Skeletal muscle satellite cell (primary cell): ENCODE data around the genes OR2K2 and ZNF483.

DNA sequence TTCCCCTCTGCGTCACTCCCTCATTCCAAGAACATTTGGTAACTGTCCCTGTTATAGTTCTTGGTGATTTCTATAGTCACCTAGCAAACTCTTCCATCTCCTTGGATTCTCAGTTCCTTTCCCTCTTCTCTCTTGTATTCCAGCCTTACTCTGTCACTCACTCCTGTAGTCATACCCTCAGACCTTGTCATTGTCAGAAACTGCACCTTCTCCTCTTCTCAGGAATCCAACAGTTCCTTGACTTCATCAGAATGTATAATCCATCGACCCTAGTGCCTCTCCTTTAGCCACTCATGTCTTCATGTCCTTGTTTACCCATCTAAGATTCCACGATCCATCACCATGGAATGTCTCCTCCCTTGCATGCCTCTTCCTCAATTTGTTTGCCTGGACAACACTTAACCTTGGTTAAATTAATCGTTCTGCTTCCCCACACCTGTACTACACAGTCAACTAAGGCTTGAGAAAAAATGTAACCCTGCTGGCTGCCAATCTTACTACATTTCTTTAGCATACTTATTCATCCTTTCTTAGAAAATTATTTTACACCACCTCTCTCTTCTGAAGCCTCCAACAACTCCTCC lies 102.5 kb downstream of the SVEP1 start:
- CAGE, long polyA plus RNA: no peak

DNA sequence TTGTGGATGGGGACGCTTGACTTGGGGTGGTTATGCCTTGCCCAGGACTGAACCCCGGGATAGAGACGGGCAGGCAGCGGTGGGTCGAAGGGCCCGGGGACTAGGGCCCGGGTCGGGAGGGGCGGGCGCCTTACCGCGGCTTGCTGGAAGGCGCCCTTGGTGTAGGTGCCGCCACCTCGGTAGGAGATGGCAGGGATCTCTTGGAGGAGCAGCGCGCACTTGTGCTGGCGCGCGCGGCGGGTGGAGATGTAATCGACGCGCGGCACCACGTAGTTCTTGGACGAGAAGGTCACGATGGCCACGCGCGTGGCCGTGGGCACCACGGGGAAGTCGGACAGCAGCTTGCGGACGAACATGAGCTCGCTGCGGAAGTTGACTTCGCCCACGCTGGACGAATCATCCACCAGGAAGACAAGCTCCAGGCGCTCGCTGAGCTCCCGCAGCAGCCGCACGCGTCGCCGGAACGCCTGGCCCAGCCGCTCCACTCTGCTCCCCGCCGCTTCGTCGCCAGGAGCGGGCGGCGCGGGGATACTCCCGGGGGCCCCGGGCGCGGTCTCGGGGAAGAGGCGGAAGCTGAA lies 573 bp downstream of the SVEP1 start:
- CAGE, long polyA plus RNA: start-site peak on the plus strand centred at position 309 of the sequence, 35 bp wide, 11 and 21 reads in 2 replicates; start-site peak on the plus strand centred at position 394 of the sequence, 27 bp wide, 48 and 18 reads in 2 replicates

DNA sequence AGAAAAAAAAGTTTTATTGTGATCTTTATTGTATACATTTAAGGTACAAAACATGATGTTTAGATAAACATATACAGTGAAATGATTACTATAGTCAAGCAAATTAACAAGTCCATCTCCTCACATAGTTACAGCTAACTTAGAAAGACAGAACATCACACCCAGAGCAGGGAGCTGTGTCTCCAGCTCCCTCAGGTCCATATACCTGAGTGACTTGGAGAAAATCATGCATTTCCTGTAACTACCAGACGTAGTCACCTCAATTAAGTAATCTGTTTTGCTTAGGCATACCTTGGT lies 75.9 kb downstream of the MUSK start:
- CAGE, long polyA plus RNA: no peak

DNA sequence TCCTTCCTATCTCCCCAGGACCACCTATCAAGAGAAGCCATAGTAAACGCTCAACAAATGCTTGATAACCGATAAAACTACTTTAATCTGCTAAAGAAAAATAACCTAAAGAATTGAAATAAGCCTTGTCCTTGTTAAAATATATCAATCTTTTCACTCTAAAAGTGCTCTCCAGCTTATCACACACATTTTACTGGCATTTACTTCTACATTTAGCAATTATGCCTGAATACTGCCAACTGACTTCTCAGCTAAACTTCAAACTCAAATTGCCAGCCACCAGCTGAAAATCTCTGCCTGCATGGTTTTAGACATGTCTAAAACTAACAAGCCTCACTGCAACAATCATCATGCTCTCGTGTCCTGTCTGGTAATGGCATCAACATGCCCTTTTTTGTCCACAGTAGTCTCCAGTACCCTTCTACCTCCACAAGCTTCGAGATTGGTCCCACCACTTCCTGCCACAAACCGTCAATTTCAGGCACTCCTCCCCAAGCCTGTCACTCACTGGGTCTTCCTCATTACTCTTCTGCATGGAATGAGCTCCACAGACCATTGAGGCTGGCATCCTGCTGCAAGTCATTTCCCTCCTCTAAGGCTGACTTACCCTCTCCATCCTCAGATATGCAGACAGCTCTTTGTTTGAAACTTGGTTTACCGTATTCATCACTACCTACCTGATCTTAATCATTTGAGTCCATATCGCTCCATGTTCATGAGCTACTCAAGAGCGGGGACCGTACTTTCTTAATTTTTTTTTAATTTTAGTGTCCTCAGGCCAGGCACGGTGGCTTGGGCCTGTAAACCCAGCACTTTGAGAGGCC lies 9.1 kb downstream of the LPAR1 start:
- CAGE, long polyA plus RNA: no peak

GRCh38 chr9:111039523-111039819 lies 1.2 kb upstream of the LPAR1 start:
- CAGE, long polyA plus RNA: no peak

DNA sequence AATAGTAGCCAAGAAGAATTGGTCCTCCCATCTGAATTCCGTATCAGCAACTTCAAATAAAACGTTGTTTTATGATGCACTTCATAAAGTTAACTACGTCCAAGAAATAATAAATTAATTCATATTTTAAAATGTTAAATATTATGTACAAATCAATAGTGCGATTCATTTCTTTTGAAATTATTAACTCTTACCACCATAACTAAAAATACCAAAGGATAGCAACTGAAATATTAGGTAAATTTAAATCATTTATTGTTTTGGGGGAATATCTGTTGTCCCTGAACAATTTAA lies at the start of gene OR2K2:
TSS of gene OR2K2 (minus strand) at position 93 of the 294 bp plus-strand sequence.
- CAGE, long polyA plus RNA: no peak

DNA sequence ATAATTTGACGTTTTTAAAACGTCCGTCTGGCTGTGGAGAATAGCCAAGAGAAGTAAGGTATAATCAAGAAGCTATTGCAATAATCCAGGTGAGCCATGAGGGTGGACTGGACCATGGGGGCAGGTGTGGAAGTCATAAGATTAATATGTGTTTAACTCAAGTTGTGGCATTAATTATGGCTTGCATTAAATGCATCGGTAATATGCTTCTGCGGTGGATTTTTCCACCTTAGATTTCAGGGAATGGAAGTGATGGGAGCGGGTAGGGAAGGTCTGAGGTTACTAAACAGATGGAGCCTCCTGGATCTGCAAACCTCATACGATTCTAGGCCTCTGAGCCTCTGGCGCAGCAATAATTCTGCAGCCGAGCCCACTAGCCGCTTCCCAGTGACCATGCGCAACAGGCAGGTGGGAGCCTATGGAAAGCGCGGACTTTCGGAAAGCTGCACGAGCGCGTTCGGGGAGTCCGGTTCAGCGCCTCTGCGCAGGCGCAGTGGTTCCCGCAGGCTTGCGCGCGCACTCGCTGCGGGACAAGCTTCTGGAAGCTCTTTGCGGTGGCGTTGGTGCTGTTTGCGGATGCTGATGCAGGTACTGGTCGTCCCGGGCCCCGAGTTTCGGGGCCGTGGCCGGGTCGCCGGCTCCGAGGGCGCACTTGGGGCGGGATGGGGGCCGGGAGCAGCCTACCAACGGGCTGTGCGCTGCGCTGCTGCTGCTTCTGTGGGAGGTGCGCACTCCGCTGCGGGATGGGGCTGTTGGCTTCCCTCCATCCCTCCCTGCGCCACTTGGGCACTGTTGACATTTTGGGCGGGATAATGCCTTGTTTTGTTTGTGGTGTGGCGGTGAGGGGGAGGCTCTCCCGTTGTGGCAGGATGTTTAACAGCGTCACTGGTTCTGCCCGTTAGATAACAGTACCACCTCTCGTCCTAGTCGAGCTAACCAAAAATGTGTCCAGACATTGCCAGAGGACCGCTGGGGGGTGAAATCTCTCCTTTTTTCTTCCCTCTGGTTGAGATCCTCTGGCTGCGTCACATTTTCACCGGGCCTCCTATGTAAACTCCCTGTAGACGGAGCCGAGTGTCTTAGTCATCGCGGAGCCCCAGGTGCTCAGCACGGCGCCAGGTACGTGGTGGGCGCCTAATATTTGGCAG lies at the start of gene ZNF483:
TSS of gene ZNF483 (plus strand) at position 505 of the 1,148 bp plus-strand sequence.
- CAGE, long polyA plus RNA: no peak

- CAGE, long polyA plus RNA: no peak
These were observed 794 bp upstream of the DNAJC25 start for GRCh38 chr9:111630335-111630744.

- CAGE, long polyA plus RNA: no peak
These were observed 2.2 kb downstream of the DNAJC25 start for GRCh38 chr9:111633179-111633979.

DNA sequence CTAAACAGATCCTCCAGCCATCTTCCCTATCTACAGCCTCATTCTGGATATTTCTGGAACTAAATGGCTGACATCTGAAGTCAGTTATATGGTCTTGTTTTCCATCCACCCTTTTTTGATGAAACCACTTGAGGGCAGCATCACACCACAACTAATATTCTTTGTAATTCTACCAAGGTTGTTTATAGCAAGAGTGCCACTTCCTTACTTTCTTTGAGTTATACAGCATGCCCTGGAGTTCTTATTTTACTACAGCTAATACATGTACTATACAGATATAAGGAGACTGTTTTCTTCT lies 34.7 kb downstream of the SHOC1 start:
- CAGE, long polyA plus RNA: no peak

GRCh38 chr9:111857437-111857987 lies 39.1 kb upstream of the UGCG start:
- CAGE, long polyA plus RNA: no peak

DNA sequence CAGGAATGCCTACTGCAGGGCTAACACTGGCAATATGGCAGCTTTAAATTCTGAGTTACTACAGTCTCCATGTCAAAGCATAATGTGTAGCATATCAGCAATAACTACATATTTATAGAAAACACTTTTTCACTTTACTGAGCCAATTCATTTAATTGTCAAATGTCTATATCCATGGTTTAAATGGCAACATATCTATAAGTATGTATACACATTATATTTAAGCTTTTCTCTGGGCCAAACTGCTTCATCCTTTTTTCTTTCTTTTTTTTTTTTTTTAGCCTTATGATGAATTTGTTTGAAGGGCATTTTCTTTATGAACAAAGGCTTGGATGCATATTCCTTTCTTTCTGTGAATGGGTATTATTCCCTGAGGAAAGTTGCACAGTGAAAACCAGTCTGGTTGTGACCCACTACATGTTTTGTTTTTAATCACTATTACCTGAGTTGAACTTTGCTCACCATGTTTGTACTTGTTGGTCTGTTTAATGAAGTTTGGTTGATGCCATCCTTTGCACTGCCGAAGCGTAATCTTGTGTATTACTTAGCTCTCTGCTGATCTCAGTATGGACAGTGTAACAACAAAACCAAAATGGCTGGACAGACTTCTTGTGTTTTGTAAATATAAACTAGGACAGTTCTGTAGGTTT lies 38.0 kb downstream of the UGCG start:
- CAGE, long polyA plus RNA: no peak

- CAGE, long polyA plus RNA: no peak
These were observed 48.7 kb downstream of the UGCG start for GRCh38 chr9:111945281-111945654.

DNA sequence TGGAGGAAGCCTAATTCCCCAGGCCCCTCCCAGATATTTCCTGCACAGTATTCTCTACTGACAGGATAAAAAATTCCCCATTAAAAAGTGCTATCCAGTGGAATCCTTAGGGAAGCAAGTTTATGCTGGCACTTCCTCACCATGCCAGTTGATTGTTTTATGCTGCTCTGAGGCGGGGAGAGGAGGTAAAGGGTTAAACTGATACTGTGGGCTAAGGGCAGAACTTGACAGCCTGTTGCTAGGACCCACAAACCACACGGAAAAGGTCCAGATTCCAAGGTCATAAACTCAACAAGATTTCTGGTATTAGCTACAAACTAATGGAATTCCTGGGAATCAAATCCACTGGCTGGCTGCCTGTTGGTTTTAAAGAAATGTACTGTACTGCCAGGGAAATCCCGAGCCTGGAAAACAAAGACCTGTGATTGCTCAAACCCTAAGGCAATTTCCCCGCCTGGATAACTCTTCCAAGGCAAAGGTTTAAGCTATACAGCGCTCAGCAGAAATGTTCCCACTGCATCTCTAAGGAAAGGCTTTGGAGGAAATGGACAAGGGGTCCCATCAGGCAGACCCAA lies 124.6 kb downstream of the SUSD1 start:
- CAGE, long polyA plus RNA: no peak

GRCh38 chr9:112173397-112174421 lies 1.4 kb downstream of the SUSD1 start:
- CAGE, long polyA plus RNA: no peak

DNA sequence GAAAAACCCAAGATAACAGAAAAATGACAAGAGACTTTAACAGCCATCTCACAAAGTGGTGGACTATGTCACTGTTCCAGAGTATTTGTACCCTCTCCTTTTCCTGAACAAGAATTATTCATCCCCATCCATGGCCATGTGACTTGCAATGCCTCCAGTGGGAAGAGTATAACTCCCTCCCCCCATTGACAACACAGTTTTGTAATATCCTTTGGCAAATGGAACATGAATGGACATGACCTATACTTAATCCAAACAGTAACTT lies 33.9 kb downstream of the PTBP3 start:
- CAGE, long polyA plus RNA: no peak

DNA sequence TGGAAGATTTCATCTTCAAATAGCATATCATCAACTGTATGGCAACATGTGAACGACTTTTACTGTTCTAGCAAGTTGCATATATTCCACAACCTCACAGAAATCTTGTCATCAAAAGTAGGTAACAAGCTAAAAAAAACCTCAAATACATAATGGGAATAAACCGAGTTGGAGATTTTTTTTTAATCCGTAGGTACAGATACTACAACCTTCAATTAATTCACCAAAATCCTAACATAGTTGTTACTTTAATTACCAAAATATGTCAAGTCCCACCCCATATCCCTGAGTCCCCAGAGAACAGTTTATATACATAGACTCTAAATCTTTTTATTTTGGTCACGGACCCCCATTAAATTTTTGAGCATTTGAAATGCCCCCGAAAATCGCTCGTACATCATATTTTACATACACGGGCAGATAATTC lies 1.0 kb downstream of the PTBP3 start:
- CAGE, long polyA plus RNA: no peak

DNA sequence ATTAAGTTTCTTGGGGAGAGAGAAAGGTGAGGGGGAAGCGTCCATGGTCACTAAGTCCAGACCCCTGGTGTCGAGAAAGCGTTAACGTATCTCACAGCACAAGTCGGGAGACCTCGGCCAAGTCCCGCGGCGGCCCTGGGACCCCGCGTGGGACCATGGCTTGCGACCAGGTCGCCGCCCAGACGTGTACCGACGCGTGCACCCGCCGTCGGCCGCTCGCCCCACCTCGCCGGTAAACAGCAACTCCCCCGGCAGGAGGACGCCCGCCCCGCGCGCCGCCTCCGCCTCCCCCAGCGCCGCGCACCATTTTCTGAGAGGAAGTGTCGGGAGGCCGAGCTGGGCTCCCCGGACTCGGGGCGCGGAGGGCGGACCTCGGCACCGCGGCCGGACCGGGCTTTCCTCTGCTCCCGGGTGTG lies 612 bp downstream of the PTBP3 start:
- CAGE, long polyA plus RNA: no peak

GRCh38 chr9:112379264-112379696 lies 628 bp upstream of the HSDL2 start:
- CAGE, long polyA plus RNA: no peak

GRCh38 chr9:112762172-112762371 lies 11.5 kb downstream of the SNX30 start:
- CAGE, long polyA plus RNA: no peak